A375 (cell line): ENCODE measurements around the genes POFUT1, NOL4L, DNMT3B and BPIFB3.

DNA sequence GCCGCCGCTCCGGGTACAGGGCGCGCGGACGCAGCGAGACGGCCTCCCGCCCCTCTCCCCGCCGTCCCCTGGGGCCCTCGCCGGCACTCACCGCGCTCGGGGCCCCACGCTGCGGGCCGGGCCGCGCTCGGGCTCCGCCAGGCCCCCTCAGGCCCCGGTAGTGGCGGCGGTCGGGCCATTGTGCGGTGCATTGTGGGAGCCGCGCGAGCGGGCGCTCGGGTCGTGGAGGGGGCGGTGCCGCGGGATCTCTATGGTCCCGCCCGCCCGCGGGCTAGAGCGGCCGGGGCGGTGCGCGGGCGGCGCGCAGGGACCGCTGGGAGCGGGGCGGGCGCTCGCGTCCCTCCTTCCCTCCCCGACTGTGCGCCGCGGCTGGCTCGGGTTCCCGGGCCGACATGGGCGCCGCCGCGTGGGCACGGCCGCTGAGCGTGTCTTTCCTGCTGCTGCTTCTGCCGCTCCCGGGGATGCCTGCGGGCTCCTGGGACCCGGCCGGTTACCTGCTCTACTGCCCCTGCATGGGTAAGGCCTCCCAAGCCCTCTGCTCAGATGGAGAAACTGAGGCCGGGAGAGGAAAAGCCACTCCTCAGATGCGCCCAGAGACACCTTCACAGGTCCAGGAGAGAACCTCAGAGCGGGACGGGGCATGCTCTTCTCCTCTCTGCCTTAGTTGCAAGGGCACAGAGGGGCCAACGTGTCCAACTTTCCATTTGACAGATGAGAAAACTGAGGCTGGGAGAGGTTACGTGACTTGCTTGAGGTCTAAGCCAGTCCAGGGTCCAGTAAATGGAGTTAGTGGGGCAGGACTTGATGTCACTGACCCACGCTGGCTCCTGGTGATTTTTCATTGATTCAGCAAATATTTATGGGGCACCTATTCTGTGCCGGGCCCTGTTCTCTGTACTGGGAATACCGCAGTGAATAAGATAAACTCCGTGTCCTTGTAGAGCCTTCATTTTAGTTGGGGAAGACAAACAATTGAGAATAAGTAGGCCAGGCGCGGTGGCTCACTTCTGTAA, at the start of gene POFUT1:
Gene POFUT1, plus strand, starts transcription at position 331 of the 1,013 bp plus-strand sequence.
- RAMPAGE, long total RNA: no peak

- RAMPAGE, long total RNA: no peak
Observed at GRCh38 chr20:32357422-32357695, 772 bp upstream of the ASXL1 start.

DNA sequence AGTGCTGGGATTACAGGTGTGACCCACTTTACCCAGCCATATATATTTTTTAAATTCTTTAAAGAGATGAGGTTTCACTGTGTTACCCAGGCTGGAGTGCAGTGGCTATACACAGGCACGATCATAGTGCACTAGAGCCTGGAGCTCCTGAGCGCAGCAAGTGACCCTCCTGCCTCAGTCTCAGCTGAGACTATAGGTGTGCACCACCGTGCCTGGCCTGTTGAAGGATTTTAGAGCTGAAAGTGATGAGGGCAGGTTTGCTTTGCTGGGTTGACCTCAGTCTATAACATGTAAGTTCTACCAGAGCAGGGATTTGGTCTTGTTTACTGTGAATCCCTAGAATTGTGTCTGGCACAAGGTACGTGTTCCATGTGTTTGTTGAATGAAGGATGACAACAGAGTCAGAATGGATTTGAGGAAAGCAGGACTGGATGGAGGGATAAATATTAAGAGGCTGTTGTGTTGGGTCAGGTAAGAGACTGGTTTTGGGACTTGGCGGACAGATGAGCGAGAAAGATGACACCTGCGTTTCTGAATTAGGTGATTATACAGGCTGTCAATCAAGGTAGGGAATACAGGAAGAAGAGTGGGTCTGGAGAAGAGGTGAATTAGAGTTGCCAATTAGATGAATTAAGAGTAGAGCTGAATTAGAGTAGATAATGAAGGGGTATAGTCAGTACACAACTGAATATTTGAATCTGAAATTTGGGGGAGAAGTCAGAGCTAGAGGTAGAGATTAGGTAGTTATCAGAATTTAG, 6.5 kb downstream of the ASXL1 start:
- RAMPAGE, long total RNA: no peak

DNA sequence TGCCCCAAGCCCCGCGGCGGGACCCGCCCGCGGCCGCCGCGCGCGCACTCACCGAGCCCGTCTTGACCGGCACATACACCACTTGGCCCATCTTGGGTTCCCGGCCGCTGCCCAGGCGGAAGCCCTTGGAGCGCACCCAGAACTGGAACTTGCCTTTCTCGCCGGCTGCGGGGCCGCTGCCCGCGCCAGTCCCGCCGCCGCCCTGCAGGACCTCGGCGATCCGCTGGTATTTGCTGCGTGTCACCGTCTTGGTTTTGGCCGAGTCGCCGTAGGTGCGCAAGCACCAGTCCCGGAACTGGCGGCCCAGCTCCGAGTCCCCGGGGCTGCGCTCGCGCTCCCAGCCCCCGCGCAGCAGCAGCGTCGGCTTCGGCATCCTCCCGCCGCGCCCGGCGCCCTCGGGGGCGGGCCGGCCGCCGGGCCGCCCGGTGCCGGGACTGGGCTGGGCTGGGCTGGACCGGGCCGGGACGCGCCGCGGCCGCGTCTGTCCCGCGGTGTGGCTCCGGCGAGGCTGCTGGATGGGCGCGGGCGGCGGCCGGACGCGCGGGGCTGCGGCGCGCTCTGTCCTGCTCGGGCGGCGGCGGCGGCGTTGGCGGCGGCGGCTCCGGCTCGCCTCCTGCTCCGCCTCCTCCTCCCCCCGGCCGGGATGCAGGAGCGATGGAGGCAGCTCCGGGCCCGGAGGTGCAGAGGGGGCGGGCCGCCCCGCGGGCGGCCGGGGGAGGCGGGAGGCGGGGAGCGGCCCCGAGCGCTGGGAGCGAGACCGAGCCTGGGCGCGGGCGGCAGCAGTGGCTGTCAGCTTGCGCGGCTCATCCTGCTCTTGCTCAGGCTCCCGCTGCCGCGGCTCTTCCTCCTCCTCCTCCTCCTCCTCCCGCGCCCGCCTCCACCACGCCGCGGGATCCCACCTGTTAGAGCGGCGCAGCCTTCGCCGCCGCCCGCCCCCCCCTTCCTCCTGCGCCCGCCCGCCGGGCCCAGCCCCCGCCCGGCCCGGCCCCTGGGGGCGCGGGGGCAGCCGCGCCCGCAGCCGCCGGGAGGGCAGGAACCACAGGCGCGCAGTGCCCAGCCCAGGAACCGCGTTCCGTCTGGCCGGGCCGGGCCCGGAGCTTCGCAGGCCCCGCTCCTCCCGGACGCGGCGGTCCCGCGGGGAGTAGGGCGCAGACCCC, at the start of gene NOL4L:
Gene NOL4L, minus strand, starts transcription at position 816 of the 1,157 bp plus-strand sequence.
- RAMPAGE, long total RNA: no peak

DNA sequence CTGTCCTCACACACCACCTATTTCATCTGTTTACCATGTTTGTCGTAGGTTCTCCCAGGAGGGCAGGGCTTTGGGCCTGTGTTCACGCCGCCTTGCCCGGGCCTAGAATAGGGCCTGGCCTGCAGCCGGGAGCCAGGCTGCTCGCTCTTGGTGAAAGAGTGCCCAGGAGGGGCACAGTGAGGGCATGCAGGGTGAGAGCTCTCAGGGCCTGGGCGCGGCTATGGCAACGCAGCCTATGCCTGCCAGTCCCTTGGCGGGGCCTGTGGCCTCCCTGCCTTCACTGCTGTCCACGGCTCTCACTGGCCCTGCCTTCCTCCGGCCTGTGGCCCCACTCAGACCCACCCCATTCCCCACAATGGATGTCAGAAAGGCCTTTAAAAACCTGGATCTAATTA, 22.6 kb upstream of the NOL4L start:
- RAMPAGE, long total RNA: no peak

DNA sequence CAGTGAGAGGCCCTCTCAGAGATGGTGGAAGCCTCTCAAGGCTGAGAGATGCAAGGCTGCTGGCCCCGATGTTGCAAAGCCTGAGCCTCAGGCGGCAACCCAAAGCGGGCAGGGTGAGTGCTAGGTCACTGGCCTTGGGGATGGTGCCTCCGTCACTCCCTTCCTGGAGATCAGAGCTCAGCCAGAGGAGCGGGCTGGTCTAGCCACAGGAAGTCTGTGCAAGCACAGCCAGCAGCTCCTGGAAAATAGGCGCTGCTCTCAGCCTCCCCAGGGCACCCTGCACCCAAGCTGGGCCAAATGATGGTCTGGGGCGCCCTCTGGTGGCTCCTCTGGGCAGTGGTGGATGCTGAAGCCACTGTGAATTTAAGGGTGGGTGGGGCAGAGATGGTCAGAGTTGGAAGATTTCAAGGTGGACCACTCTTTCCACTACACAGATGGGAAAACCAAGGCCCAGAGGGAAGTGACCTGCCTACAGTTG, 20.9 kb downstream of the C20orf203 start:
- RAMPAGE, long total RNA: no peak

DNA sequence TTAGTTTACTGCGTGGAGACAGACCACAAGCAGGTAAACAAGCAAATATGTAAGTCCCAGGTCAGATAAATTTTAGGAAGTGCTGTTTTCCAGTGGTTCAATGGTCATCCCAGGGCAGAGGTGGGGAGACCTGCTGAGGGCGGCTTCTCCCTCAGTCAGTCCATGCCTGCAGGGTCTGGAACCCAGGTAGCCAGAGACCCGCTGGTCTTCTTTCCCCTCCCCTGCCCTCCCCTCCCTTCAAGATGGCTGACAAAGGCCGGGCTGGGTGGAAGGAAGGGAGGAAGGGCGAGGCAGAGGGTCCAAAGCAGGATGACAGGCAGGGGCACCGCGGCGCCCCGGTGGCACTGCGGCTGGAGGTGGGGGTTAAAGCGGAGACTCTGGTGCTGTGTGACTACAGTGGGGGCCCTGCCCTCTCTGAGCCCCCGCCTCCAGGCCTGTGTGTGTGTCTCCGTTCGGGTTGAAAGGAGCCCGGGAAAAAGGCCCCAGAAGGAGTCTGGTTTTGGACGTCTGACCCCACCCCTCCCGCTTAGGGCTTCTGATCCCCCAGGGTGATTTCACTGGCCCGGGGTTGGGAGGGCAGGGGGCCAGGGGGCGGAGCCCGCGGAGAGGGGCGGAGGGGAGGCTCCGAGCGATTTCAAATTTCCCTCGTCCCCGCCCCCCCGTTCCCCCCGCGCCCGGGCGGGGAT, 432 bp upstream of the DNMT3B start:
- RAMPAGE, long total RNA: no peak

DNA sequence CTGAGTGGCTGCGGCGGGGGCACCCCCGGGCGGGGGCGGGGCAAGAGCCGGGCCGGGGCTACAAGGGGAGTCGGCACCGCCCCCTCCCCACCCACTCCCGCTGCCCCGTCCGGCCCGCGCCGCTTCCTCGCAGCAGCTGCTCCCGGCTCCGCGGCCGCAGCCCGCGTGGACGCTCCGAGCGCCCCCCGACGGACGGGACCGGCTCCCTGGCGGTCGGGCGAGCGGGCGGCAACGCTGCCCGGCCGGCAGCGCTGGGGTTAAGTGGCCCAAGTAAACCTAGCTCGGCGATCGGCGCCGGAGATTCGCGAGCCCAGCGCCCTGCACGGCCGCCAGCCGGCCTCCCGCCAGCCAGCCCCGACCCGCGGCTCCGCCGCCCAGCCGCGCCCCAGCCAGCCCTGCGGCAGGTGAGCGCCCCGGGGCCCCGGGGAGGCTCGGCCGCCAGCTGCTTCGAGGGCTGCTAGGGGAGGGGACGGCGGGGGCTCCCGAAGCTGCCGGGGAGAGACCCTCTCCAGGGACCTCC, at the start of gene DNMT3B:
Gene DNMT3B, plus strand, starts transcription at position 90 of the 520 bp plus-strand sequence.
- RAMPAGE, long total RNA: no peak

- RAMPAGE, long total RNA: no peak
Observed at GRCh38 chr20:32763170-32763664, 1.0 kb downstream of the DNMT3B start.

DNA sequence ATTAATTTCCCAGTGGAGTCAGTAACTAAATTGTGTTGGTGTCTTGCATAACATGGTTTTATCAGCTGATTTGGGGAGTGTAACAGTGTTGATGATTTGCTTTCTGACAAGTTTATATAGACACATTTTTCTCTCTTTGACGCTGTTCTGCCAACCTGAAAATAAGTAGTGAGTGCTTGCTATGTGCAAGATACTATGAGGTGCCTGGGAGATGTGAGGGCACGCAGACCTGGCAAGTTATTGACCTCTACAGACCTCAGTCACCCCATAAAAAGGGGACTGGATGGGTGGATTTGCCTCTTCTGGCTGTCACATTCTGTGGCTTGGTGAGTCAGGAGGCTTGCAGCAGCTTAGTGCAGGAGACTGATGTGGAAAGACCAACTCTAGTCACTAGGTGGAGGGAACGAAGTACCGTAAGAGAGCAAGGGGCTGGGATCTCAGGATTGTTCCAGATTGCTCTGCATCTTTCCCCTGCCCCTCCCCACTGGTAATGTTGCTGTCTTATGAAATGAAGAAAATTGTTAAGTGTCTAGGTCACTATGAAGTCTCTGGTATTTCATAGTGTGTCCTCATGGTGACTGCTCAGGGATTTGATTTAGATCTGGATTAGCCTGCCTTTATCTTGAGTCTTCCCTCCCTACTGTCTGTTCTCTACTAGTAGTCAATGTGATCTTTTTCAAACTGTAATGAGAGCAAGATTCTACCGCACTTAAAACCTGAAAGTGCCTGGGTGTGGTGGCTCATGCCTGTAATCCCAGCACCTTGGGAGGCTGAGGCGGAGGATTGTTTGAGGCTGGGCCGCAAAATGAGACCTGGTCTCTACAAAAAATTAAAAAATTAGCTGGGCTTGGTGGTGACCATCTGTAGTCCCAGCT, 3.4 kb downstream of the MAPRE1 start:
- RAMPAGE, long total RNA: no peak

DNA sequence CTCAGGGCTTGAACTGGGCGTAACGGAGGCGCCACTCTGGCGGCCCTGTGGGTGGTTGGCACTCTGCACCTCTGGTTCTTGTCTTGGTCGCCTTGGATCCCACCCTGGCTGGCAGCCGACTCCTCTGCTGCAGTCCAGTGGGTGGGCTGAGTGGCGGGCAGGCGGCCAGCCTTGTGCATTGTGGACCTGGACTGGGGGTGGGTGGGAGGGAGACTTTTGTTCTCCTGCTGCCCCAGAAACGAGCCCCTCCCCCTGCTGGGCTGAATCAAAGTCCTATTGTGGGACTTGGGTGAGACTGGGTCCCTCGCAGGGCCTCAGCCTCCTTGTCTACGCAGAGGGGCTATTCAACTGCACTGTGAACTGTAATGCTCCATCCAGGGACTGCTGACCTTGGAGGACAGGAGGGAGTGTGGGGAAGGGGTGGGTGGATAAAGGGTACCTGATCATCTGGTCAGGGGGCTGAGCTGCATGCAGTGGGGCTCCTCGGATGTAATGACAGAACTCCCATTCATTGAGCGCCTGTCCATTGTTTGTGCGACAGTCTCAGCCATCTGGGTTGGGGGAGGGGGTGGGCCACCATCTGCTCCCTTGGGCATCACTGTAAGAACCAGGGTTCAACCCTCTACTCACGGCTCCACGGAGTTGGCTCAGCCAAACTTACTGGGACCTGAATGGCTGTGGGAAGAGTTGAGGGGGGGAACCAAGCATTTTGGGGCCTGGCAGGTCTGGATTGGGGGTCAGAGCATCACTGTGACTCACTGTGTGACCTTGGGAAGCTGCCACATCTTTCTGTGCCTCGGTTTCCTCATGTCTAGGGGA, 23.8 kb downstream of the SUN5 start:
- RAMPAGE, long total RNA: no peak

- RAMPAGE, long total RNA: no peak
Observed at GRCh38 chr20:32982702-32983406, 21.4 kb downstream of the SUN5 start.

DNA sequence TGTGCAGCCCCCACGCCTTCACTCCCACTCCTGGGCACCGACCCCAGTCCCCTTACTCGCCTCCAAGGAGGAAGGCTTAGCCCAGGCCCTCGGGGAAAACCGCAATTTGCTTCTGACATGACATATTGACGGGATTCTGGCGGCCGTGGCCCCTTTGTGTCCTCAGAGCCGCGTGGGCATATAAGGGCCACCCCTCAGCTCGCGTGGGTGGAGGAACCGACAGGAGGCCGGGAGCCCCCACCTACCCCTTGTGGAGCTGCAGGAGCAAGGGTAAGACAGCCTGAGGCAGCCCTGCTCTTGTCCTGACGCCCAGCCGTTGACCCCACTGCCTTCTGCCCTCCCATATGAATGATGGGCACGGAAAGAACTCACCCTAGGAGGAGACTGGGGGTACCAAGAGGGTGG, at the start of gene BPIFB3:
Gene BPIFB3, plus strand, starts transcription at position 208 of the 405 bp plus-strand sequence.
- RAMPAGE, long total RNA: no peak

GRCh38 chr20:33125905-33126642, 41.9 kb upstream of the BPIFA2 start:
- RAMPAGE, long total RNA: no peak

- RAMPAGE, long total RNA: no peak
Observed at GRCh38 chr20:33235659-33235858, 237 bp upstream of the BPIFA1 start.

GRCh38 chr20:33273316-33273657, 9.7 kb upstream of the BPIFB1 start:
- RAMPAGE, long total RNA: no peak

- RAMPAGE, long total RNA: no peak
Observed at GRCh38 chr20:33441249-33441848, 2.2 kb downstream of the SNTA1 start.

GRCh38 chr20:33507541-33508349, 17.8 kb downstream of the CBFA2T2 start:
- RAMPAGE, long total RNA: no peak

DNA sequence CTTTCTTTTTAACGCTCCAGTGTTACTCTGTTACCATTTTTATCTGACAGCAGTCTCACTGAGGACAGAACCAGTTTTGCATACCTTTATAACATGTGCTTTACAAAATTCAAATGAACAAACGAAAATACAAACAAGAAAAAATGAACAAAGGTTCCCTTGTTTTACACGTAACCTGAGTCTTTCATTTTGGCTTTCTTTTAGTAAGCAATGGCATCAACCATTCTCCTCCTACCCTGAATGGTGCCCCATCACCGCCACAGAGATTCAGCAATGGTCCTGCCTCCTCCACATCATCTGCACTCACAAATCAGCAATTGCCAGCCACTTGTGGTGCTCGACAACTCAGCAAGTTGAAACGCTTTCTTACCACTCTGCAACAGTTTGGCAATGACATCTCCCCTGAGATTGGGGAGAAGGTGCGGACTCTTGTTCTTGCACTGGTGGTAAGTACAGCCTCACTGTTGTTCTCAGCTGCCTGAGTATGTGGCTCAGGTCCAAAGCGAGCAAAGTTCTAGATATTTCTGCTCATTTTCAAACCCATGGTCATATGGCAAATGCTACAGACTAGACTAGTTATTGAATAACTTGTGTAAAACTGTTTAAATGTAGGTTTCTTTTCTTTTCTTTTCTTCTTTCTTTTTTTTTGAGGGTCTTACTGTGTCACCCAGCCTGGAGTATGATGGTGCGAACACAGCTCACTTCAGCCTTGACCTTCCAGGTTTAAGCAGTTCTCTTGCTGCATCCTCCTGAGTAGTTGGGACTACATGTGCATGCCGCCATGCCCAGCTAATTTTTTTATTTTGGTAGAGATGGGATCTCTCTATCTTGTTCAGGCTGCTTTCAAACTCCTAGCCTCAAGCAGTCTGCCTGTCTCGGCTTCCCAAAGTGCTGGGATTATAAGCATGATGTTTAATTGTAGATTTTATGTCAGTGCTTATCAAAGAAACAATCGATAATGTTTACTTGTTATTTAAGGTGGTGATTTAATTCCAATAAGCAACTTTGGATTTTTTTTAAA, 50.9 kb upstream of the C20orf144 start:
- RAMPAGE, long total RNA: no peak

GRCh38 chr20:33644411-33645273, 17.5 kb upstream of the C20orf144 start:
- RAMPAGE, long total RNA: no peak